Rectum (tissue), 1 donor: ENCODE results near the gene THUMPD3.

- PRO-cap = no peak
Observed at GRCh38 chr3:5138606-5139027, 16.5 kb downstream of the ARL8B start.

- PRO-cap = no peak
Observed at GRCh38 chr3:5184367-5185448, 2.8 kb upstream of the EDEM1 start.

DNA sequence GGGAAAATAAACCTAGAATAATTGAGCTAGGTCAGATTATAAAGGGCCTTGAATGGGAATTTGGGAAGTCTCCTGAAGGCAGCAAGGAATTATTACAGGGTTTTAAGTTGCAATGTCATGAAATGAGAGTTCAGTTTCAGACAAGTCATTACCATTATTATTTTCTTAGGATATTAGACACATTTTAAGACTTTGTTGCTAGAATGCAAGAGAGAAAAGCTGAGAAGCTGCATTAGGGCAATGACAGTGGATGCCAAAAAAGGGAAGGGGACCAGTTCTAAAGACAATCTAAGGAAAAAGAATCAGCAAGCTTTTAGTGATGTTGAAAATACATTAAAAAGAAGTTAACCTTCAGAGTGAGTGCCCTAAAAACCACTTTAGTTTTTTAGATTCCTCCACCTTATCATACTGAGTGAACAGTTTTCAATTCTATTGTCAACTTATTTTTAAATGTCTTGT is 251.9 kb downstream of the EDEM1 start:
- PRO-cap = unidirectional peak, plus-strand start at position 257 of the sequence

DNA sequence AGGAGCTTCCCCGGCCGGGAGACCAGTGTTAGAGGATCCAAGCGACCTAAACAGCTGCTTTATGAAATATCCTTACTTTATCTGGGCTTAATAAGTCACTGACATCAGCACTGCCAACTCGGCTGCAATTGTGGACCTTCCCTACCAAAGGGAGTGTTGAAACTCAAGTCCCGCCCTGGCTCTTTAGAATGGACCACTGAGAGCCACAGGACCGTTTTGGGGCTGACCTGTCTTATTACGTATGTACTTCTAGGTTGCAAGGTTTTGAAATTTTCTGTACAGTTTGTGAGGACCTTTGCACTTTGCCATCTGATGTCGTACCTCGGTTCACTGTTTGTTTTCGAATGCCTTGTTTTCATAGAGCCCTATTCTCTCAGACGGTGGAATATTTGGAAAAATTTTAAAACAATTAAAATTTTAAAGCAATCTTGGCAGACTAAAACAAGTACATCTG is 761.1 kb upstream of the LMCD1 start:
- PRO-cap = no peak

DNA sequence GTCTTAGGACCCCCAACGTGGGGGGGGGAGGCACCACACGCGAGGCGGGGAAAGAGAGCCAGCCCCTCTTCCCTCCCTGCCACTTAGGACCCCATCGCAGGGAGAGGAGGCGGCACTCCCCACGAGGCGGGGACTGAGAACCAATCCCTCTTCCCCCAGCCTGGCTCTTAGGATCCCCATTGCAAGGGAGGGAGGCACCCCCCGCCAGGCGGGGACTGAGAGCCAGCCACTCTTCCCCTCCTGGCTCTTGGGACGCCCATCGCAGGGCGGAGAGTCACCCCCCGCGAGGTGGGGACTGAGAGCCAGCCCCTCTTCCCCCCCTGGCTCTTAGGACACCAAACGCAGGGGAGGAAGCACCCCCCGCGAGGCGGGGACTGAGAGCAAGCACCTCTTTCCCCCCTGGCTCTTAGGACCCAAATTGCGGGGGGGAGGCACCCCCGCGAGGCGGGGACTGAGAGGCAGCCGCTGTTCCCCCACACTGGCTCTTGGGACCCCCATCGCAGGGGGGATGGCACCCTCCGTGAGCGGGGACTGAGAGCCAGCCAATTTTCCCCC is 34.2 kb upstream of the SSUH2 start:
- PRO-cap = unidirectional peak, plus-strand start at position 330 of the sequence

GRCh38 chr3:8710380-8710525 is 23.3 kb upstream of the CAV3 start:
- PRO-cap = no peak

- PRO-cap = unidirectional peak, minus-strand start at chr3:8982650
Observed at GRCh38 chr3:8982531-8982909, 19.2 kb upstream of the RAD18 start.

- PRO-cap = no peak
Observed at GRCh38 chr3:9247273-9248093, 2.0 kb downstream of the SRGAP3 start.

DNA sequence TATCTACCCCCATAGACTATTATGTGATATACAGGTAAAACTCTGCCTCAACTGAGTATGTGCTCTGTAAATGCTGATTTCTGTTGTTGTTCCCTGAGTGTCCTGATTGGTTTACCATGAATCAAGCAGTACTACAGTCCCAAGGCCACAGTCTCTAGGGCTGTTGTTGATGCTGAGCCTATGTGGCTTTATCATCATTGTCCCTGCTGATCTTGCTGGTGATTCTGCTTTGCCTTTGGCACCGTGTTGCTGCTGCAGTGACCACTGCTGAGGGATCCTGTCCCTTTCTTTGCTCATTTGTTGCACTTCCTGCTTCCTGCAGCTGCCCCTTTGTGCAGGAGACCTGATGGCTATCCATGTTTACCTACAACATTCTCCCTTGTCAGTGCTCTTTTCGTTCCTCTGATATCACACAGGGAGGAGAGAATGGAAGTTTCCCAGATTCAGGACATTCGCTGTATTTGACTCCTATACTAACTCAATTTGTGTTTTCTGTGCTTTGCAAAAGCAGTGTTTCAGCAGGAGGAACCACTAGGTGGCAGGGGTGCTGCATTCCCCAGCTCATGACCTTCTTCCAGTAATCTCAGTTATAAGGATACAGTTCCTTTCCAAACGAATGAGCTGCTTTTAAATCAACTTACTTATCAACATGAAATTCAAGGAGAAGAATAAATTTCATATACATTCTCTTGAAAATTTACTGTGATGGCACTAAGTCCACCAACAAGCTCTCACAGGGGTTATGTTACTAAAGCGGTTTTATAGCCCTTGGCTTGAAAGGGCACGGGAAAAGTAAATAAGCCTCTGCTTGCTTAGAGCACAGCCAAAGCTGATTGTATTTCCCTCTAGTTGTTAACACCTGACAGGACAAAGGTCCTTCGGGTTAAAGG is 9.8 kb upstream of the THUMPD3 start:
- PRO-cap = no peak

DNA sequence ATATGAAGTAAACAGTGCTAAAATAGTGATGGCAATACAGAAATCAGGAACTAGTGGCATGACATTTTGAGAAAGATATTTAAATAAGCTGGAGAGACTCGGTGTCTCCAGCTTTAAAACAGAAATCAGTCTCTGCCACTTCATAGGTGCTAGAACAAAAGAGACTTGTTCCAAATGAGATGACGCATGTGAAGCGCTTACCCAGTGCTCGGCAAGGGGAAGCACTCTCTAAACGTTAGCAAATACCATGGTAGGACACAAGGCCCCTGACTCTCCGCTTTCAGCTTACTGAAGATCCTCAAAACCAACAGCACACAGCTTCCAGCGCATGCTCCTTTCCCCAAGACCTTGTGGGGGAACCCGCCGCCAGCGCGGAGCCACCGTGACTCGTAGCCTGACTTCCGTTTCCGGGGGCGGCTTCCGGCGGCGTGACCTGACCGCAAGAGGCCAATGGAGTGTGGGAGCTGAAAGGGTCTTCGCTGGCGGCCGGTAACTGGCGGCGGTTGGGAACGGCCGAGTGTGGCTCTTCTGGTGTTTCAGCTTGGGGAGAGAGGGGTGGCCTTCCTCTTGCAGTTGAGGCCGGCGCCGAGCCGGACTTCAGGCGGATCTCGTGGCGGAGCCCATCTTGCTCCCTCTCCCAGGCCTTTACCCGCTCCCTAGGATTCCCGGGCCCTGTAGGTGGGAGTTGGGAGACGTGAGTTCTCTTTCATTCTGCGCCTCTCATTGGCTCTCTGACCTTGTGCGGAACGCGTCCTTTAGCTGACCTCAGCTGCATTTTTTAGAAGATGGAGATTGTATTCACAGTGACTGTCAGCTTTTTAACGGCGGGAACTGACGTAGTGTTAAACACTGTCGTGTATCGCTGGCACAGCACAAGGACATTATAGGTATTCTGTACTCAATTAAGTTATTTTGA is at the start of gene THUMPD3:
THUMPD3 (plus strand) TSS at position 416 of the 916 bp plus-strand sequence.
- PRO-cap = bidirectional peak, plus-strand start at position 450 of the sequence, minus-strand start at position 350 of the sequence; bidirectional peak, plus-strand start at position 781 of the sequence, minus-strand start at position 647 of the sequence

- PRO-cap = no peak
Observed at GRCh38 chr3:9402408-9403146, 5.2 kb downstream of the SETD5 start.

- PRO-cap = no peak
Observed at GRCh38 chr3:9414843-9415261, 17.4 kb downstream of the SETD5 start.

GRCh38 chr3:9476758-9477302 is 76.8 kb downstream of the LHFPL4 start:
- PRO-cap = no peak

DNA sequence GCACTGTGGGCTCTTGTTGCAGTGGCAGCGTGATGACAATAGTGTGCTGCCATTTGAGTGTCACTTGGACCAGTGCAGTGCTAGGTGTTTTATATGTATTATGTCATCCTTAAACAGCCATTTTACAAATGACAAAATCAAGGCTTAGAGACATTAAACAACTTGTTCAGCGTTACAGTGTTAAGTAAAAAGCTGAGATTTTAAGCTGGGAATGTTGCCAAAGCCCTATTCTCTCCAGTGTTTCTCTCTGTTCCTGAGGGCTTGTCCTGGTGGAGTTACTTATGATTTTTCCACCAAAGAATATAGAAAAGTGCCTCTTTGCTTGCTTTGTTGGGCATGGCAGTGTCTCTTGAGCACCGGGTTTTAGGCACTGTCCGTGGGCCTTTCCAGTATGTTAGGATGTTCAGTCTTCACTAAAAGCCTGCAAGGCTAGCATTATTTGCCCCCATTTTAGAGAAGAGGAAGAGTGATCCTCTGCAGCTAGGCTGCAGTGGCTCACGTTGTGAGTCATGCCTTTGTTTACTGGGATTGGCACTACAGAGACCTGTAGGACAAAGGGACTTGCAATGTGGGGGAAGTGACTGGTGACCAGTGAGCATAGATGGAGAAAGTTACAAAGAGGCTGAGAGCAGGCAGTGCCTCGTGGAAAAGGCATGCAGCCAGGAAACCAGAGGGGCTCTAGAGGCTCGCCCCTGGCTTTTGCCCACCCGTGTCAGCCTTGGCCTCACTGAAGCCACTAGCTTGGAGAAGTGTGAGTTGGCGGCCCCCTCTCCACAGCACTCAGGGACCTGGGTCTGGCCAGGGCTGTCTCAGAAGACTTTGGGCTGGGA is 27.0 kb upstream of the CPNE9 start:
- PRO-cap = no peak

DNA sequence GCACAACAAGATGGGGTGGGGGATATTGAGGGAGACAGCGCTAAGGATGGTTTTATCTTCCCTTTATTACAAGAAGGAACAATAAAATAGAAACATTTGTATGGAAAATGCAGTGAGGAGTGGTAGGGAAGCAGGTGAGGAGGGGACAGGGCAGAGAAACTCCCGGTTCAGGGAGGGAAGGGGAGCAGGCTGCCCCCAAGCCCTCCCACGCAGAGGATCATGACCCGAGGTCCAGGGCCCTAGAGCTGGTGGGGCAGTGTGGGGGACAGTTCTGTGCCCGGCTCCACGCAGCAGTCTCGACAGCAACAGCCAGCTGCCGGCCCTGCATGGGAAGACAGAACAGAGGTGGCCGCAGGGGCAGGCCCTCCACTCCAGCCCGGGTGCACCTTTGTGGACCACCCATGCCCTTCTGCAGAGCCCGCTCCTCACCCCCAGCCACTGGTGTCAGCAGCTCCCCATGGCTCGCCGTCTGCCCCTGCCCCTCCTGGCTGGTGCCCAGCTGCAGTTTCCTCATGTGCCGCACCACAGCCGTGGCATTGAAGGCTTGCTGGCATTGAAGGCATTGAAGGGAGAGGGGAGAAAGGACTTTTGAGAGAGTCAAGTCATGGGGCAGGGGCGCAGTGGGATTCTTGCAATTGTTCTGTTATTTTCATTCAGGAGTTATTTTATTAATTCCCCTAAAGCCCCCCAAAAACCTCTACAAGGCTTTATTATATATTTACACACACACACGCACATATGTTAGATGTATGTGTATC is 7.7 kb downstream of the OGG1 start:
- PRO-cap = no peak

- PRO-cap = no peak
Observed at GRCh38 chr3:9783954-9784501, 8.2 kb downstream of the TADA3 start.

DNA sequence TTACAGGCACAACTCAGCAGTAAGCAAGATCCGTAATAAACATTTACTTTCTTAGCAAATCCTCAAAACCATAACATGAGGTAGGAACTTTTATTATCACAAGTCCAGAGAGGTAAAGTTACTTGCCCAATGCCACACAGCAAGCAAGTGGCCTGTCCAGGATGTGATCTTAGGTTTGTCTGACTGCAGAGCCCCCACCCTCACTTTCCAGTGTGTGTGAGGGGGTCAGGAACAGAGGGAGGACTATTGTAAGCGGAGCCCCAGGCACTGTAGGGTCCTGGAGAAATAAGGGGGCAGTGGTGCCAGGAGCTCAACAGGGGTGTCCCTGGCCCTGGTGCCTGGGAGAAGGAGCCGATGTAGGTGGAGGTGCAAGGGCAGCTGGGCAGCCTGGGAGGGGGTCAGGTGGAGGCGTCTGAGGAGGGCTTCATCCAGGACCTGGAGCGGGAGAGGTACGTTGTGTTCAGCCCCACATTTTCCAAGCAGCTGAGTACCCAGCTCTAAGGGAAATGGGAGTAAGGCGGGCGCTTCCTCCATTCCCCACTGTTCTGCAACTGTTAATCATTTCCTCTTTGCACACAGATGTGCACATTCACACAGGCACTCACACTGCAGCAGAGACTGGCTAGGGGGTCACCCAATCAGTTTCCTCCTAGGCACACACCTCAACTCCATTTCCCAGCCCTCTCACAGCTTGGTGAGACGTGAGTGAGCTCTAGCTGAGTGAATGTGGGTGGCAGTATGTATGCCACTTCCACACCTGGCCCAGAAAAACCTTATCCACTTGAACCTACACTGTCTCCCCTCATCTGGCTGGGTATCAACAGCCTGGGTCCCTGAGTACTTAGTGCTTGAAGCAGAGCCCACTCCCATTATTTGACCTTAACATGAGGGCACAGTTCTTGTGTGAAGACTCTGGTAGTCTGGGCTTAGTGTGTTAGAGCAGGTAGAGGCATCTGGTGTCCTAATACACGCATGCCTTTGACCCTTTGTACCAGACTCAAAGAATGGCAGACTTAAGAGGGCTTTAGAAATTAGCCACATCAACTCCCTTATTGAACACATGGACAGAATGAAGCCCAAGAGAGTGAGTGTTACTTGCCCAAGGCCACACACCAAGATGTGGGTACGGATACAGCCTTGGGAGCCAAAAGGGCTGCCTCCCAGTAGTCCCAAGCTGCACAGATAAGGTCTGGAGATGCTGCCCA is 5.6 kb downstream of the RPUSD3 start:
- PRO-cap = no peak

GRCh38 chr3:9914913-9915514 is 1.9 kb upstream of the IL17RC start:
- PRO-cap = bidirectional peak, plus-strand start at chr3:9915179, minus-strand start at chr3:9915232

- PRO-cap = no peak
Observed at GRCh38 chr3:9976852-9977557, 9.6 kb downstream of the EMC3 start.

GRCh38 chr3:9978806-9979430 is 7.7 kb downstream of the EMC3 start:
- PRO-cap = no peak